Ureter (tissue), 1 donor: ENCODE measurements around the genes DES and ASIC4.

GRCh38 chr2:219285806-219287035, 7.1 kb downstream of the DNAJB2 start:
- PRO-cap, result no peak

- PRO-cap, result no peak
Measured at GRCh38 chr2:219289406-219290364, 10.5 kb downstream of the DNAJB2 start.

DNA sequence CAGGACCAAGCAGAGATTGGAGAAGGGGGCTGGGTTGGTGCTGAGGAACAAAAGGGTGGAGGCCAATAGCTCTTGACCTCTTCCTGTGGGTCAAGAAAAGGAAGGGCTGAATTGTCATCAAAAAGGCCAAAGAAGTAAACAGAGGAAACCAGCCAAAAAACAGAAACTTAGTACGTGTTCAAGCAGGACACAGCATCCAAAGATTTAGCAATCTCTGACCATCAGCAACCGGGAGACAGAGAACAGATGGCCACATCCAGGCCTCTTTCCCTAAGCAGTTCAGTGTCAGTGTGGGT, 2.9 kb downstream of the DNPEP start:
- PRO-cap, result no peak

DNA sequence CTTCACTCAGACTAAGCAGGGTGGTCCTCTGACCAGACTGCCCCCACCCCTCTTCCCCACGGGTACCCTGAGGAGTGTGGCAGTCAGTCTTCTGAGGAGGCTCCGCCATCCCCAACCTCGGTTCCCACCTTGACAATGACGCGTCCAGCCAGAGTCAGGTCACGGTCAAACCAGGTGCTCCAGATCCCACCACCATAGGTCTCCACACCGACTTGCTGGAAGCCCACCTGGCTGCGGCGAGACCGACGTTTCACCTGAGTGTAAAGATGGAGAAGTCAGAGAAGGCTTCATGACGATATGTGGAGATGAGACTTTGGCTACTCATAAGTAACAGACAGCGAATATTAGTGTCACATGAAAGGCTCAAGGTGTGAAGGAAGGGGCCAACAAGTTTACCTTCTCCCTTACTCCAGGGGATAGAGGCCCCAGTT, 1.5 kb downstream of the DNPEP start:
- PRO-cap, result no peak

DNA sequence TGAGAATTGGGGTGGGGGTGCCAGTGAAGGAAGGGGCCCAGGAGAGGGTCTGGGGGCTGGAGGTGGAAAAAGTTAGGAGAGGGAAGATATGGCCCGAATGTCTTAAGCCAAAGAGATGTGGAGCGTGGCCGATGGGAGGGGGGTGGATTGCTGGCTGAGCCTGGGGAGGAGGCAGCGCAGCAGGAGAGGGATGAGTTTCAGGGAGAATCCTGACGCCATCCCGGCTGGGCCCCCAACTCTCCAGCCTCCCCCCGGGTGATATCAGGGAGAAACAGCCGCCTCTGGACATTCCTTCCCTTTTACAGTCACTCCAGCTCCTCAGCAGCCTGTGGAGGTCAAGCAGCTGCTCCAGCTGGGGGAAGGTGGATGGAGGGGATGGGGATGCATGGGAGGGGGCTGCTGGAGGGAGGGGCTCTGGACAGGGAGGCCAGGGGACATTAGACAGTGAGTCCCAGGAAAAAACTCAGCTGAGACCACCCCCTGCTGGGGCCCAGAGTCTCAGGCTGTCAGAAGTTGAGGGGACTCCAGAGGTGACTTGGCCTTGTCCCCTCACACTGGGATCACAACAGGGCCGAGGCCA, 9.5 kb upstream of the DES start:
- PRO-cap, result no peak

DNA sequence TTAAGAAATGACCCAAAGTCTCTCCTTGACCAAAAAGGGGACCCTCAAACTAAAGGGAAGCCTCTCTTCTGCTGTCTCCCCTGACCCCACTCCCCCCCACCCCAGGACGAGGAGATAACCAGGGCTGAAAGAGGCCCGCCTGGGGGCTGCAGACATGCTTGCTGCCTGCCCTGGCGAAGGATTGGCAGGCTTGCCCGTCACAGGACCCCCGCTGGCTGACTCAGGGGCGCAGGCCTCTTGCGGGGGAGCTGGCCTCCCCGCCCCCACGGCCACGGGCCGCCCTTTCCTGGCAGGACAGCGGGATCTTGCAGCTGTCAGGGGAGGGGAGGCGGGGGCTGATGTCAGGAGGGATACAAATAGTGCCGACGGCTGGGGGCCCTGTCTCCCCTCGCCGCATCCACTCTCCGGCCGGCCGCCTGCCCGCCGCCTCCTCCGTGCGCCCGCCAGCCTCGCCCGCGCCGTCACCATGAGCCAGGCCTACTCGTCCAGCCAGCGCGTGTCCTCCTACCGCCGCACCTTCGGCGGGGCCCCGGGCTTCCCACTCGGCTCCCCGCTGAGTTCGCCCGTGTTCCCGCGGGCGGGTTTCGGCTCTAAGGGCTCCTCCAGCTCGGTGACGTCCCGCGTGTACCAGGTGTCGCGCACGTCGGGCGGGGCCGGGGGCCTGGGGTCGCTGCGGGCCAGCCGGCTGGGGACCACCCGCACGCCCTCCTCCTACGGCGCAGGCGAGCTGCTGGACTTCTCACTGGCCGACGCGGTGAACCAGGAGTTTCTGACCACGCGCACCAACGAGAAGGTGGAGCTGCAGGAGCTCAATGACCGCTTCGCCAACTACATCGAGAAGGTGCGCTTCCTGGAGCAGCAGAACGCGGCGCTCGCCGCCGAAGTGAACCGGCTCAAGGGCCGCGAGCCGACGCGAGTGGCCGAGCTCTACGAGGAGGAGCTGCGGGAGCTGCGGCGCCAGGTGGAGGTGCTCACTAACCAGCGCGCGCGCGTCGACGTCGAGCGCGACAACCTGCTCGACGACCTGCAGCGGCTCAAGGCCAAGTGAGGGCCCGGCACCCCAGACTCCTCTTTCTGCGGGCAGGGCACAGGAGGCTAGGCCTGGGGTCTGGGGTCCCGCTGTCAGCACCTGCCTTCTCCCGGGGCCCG, at the start of gene DES:
Gene DES, plus strand, starts transcription at position 381 of the 1,149 bp plus-strand sequence.
- PRO-cap, result unidirectional peak, plus-strand start at position 383 of the sequence

DNA sequence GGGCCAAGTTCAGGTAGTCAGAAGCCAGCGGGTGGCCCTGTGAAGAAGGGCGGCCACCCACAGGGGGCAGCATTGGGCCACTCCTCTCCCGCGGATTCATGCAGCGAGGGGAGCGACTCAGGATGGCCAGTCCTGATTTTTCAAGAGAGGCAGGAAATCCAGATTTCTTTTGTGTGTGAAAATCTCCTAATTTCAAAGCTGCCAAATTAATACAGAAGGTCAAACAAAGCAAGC, 19.6 kb upstream of the SPEGNB start:
- PRO-cap, result no peak

- PRO-cap, result no peak
Measured at GRCh38 chr2:219484549-219485405, 11.2 kb upstream of the SPEGNB start.

- PRO-cap, result no peak
Measured at GRCh38 chr2:219509490-219510624, 4.4 kb upstream of the ASIC4 start.

DNA sequence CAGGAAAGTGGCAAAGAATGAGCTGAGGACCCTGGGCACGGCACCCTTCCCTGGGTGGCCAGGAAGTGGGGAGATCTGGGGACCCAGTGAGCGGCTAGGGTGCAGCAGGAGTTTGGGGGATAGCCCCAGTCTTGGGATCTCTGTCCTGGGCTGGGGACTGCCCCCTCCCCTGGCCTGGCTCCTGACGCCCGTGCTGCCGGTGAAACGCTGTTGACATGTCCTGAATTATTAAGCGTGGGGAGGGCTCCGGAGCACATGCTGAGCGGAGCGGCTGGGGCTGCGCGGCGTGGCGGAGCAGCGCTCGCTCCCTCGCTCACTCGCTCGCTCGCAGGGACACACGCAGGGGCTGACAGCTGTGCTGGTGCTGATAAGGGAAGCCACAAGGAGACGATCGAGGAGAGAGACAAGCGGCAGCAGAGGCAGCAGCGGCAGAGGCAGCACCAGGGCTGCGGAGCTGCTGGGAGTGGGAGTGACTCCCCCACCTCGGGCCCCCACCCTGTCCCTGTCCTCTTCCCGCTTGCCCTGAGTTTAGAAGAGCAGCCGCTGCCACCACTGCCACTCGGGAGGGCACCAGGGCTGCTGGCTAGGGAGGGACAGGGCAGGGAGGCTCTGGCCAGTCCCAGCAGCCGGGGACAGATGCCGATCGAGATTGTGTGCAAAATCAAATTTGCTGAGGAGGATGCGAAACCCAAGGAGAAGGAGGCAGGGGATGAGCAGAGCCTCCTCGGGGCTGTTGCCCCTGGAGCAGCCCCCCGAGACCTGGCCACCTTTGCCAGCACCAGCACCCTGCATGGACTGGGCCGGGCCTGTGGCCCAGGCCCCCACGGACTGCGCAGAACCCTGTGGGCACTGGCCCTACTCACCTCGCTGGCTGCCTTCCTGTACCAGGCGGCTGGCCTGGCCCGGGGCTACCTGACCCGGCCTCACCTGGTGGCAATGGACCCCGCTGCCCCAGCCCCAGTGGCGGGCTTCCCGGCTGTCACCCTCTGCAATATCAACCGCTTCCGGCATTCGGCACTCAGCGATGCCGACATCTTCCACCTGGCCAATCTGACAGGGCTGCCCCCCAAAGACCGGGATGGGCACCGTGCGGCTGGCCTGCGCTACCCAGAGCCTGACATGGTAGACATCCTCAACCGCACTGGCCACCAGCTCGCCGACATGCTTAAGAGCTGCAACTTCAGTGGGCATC, at the start of gene ASIC4:
Gene ASIC4, plus strand, starts transcription at position 394 of the 1,192 bp plus-strand sequence.
- PRO-cap, result no peak

- PRO-cap, result no peak
Measured at GRCh38 chr2:219570182-219570539, 1.2 kb downstream of the OBSL1 start.

DNA sequence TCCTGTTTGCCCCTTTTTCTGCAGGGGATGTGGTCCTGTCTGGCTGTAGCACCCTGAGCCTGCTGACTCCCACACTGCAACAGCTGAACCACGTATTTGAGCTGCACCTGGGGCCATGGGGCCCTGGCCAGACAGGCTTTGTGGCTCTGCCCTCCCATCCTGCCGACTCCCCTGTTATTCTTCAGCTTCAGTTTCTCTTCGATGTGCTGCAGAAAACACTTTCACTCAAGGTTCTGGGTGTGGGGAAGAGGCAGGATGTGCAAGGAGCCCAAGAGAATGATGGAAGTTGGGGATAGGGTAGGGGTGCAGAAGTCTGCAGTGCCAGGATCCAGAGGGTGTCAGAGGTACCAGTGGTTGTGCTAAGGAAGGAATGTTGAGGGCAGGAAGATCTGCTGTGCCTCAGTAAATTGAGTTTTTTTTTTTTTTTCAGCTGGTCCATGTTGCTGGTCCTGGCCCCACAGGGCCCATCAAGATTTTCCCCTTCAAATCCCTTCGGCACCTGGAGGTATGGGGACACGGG, 3.6 kb downstream of the STK11IP start:
- PRO-cap, result no peak

- PRO-cap, result no peak
Measured at GRCh38 chr2:219607903-219608769, 10.5 kb downstream of the STK11IP start.

- PRO-cap, result no peak
Measured at GRCh38 chr2:219631369-219631960, 4.0 kb downstream of the SLC4A3 start.

- PRO-cap, result no peak
Measured at GRCh38 chr2:220975113-220975429, 597.0 kb downstream of the EPHA4 start.

GRCh38 chr2:221429665-221430431, 142.3 kb downstream of the EPHA4 start:
- PRO-cap, result no peak

GRCh38 chr2:221518146-221519353, 53.6 kb downstream of the EPHA4 start:
- PRO-cap, result no peak

DNA sequence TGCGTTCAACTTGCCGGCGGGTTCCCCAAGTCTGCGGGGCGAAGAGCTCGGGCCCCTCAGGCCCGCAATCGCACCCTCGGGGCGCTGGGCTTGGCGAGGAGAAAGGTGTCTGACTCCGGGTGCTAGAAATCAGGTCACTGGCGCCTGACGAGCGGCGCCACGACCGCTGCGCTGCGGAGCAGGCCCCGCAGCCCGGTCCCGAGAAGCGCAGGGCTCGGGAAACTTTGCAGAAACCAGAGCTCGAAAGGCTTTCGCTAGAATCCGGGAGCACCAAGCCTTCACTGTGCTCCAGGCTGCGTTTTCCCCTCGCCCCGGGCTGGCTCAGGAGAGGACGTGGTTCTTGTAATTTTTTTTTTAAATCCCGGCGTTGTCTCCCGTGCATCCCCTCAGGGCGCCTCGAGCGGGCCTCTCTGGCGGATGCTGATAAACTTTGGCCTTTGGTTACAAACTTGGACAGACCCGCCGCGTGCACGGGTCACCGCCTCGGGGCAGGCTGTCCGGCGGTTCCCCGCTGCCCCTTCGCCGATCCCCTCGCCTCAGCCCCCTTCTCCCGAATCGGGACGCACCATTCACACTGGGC, 531 bp downstream of the EPHA4 start:
- PRO-cap, result no peak

DNA sequence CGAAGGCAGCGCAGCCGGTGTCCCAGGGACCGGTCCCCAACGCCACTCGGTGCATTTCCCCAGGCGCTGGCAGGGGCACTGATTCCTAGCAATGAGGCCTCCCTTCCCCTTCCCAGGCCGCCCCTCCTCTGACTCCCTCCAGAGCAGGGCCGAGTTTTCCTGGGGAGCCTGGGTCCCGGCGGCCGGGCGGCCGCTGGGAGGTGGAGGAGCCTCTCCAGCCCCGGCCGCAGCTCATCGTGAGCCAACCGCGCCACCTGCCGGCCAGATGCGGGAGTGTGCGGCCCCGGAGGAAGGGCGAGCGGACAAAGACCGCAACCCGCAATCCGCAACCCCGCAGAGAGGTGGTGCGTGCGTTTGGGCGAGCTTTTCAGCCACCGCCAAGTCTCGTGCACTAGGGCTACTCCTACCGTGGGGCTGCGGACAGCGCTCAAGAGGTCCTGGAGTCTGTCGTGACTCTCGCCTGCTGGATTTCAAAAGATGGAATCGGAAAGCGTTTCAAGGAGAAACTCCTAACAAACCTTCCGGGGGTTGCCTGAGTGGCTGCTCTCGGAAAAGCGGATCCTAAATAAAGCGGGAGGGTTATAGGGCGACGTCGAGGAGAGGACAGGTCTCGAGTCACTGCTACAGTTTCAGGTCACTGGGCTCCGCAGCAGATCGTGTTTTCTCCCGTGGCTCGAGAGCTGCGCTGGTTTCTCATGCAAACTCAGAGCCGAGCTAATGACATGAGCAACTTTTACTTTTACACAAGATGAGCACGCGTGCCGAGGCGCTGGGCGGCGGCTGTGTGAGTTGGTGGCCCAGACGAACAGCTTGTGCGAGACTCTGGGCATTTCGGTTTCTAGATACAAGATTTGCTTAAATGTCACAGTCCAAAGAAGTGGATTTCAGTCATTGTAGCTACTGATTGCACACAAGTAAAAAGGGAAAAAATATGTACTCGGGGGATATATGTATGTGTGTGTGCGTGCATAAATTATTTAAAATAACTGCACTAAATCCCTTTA, 1.6 kb upstream of the EPHA4 start:
- PRO-cap, result bidirectional peak, plus-strand start at position 278 of the sequence, minus-strand start at position 130 of the sequence

GRCh38 chr2:222548946-222549388, 106.9 kb downstream of the FARSB start:
- PRO-cap, result no peak